Fibroblast of the aortic adventitia (primary cell): ENCODE measurements around the gene MROH2B.

GRCh38 chr5:39371910-39372245 lies 7.6 kb upstream of the C9 start:
- CAGE, long polyA plus RNA: no peak

GRCh38 chr5:39422271-39422643 lies 2.5 kb downstream of the DAB2 start:
- CAGE, long polyA plus RNA: no peak

GRCh38 chr5:39461015-39461372 lies 36.2 kb upstream of the DAB2 start:
- CAGE, long polyA plus RNA: no peak

- CAGE, long polyA plus RNA: no peak
These were observed 2.6 kb downstream of the PTGER4 start for GRCh38 chr5:40682305-40682707.

DNA sequence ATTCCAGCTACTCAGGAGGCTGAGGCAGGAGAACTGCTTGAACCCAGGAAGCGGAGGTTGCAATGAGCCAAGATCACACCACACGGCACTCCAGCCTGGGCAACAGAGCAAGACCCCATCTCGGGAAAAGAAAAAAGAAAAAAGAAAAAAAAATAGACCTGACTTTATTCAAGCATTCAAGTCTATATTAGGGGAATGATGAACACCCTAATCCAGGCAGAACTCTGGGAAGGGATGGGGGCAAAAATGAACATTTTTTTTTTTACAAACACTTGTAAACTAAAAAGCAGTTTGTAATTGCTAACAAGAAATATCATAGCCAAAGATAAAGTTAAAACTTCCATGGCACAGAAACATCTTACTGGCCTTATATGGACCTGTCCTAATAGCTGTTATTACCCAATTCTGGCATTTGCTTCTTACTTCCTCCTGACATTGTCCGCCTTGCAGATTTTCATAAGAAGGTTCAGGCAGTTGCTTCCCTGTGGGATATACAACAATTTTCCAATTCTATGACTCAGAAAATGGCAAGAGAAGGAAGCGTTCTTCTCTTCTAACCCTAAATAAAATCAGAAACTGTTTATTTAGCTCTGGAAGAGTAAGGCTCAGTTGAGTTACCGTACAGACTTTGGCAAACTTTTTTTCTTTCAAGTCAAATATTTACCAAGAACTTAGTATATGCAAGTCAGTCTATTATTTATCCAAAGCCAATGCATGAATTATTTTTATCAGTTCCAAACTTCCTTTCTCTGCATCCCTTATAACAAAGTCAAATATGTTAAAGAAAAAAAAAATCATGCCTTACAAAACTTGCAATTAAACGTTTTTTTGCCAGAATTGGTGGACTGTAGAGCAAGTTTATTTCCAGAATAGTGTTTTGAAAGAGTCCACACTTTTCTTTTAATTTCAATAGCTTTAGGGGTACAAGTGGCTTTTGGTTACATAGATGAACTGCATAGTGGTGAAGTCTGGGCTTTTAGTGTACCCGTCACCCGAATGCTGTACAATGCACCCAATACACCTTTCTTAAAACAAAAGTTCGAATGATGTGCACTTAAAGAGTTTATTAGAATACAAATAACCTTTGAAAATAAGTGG lies 1.6 kb downstream of the PRKAA1 start:
- CAGE, long polyA plus RNA: no peak

- CAGE, long polyA plus RNA: no peak
These were observed 1.2 kb downstream of the CARD6 start for GRCh38 chr5:40842369-40842734.

GRCh38 chr5:40895079-40896211 lies 13.9 kb upstream of the C7 start:
- CAGE, long polyA plus RNA: no peak

GRCh38 chr5:41071076-41071576 lies at the start of gene MROH2B:
TSS of gene MROH2B (minus strand) at chr5:41071342.
- CAGE, long polyA plus RNA: no peak

DNA sequence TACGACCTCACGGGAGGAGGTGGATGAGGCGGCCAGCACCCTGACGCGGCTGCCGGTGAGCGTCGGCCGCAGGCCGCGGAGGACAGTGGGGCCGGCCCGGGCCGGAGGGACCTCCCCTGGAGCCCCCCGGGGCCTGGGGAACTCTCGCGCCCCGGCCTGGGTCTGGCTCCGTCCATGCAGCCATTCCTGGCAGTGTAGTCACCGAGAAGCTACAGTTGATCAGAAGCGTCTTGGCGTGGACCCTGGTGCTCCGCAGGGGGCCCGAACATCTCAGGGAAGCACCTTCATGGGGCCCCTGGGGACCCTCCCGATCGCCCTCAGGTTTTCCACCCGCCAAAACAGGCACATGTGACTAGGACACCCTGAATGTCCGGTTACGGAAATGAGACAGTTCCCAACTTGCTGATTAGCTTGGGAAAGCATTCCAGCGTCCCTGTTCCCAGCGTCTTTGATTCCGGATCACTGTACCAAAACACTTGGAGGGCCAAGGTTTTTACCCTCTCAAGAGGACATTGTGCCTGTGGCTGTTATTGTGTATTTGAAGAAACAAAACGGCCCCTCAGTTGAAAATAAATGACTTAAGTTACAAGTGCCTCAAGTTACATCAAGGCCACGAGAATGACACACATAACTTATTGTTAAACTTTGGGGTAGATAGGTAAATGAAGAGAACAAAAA lies 502 bp downstream of the FBXO4 start:
- CAGE, long polyA plus RNA: no peak

DNA sequence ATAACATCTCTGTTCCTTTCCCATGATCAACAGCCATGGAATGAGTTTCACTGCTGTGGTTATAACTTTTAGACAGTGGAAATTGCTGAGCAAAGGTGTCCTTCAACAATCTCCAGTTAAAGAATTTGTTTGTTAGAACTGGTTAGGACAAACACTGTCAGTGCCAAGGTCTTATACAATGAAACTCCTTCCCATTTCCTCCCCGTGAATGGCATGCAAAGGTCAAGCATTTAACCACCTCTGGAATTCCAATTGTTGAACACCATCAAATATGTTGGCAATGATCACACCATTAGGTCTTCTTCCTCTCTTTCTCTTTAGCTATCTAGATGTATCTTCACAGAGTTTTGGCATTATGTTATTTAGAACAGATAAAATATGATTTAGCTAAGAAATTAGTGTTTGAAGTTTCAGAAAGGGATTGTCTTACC lies 45.7 kb upstream of the GHR start:
- CAGE, long polyA plus RNA: no peak

GRCh38 chr5:42596770-42597149 lies 159.9 kb upstream of the CCDC152 start:
- CAGE, long polyA plus RNA: no peak

- CAGE, long polyA plus RNA: no peak
These were observed 26.0 kb upstream of the SELENOP start for GRCh38 chr5:42837528-42838173.

- CAGE, long polyA plus RNA: no peak
These were observed 70.1 kb upstream of the SELENOP start for GRCh38 chr5:42881860-42882186.

GRCh38 chr5:42951183-42951901 lies 88.8 kb downstream of the ANXA2R start:
- CAGE, long polyA plus RNA: no peak

GRCh38 chr5:43037782-43038363 lies 2.2 kb downstream of the ANXA2R start:
- CAGE, long polyA plus RNA: no peak

DNA sequence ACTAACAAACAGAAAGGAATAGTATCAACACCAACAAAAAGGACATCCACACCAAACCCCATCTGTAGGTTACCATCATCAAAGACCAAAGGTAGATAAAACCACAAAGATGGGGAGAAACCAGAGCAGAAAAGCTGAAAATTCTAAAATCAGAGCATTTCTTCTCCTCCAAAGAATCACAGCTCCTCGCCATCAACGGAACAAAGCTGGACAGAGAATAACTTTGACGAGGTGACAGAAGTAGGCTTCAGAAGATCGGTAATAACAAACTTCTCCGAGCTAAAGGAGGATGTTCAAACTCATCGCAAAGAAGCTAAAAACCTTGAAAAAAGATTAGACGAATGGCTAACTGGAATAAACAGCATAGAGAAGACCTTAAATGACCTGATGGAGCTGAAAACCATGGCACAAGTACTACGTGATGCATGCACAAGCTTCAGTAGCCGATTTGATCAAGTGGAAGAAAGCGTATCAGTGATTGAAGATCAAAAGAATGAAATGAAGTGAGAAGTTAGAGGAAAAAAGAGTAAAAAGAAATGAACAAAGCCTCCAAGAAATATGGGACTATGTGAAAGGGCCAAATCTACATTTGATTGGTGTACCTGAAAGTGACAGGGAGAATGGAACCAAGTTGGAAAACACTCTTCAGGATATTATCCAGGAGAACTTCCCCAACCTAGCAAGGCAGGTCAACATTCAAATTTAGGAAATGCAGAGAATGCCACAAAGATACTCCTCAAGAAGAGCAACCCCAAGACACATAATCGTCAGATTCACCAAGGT lies 14.1 kb upstream of the ANXA2R start:
- CAGE, long polyA plus RNA: no peak

DNA sequence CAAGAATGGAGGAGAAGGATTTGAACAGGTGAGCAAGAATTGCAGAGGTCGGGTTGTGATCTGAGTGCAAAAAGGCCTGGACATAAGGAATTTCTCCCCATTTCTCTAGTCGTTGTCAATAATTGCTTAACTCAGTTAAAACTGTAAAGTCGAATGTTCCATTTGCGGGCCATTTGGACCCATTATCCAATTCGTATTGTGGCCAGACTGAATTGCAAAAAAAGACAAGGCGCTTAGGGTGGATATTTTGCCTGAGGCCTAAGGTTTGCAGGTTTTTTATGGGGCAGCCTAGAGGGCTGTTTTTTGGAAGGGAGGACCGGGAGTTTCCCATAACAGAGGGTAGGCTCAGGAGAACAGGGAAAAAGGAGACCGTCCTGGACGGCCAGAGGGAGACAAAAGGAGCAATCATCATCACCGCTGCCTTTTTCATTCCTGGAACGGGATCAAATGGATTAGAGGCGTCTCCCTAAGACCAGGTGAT lies 34.4 kb upstream of the ANXA2R start:
- CAGE, long polyA plus RNA: no peak

- CAGE, long polyA plus RNA: no peak
These were observed 25.2 kb downstream of the HMGCS1 start for GRCh38 chr5:43287607-43288845.

DNA sequence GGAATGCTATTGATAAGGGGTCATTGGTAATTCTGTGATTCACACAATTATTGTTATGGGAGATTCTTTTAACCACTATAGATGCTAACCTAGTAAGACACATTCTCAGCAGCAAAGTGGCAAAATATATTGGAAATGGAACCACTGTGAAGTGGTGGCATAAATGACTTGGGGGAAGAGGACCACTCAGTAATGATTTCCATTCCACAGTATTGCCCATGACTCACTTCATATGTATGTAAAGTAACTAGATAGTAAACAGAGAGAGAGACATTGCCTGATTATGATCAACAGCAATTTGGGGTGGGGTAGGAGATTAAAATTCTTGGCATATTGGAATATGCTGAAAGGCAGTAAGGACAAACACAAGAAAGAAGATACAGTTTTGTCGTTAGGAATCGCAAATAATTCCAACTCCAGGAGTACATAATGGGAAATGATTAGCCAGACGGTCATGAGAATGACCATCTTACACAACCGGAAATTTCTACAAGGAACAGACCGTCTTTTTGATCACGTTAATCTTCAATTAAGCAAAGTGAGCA lies 1.5 kb upstream of the HMGCS1 start:
- CAGE, long polyA plus RNA: no peak

- CAGE, long polyA plus RNA: no peak
These were observed 23.9 kb downstream of the CCL28 start for GRCh38 chr5:43388203-43388845.